Camera-type eye (tissue), 1 donor: ENCODE data around the gene NR4A1.

- RAMPAGE, long total RNA, result no peak
Measured at GRCh38 chr12:51674976-51675431, 84.0 kb downstream of the SCN8A start.

GRCh38 chr12:51846701-51847772 is 1.5 kb downstream of the FIGNL2 start:
- RAMPAGE, long total RNA, result no peak

DNA sequence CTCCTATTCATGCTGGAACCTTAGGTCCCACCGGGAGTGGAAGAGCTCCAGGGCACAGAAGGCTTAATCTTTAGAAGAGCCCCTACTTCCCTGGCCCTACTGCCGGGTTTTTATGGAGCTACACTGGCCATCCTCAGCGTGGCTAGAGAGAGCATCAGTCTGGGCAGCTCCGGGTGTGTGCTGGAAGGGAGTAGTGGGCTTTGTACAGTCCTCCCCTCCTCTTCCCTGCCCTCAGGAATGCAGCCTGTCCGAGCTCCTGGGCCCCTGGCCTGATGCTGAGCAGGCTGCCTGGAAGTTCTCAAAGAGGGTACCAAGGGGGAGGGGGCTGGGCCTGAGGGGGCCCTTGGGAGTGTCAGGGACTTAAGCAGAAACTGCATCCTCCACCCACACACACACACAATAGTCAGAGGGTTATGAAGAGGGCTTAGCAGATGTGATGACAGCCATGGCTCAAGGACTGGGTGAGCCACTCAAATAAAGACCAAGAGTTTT is 16.3 kb upstream of the FIGNL2 start:
- RAMPAGE, long total RNA, result no peak

- RAMPAGE, long total RNA, result no peak
Measured at GRCh38 chr12:51868618-51870030, 18.8 kb upstream of the ANKRD33 start.

DNA sequence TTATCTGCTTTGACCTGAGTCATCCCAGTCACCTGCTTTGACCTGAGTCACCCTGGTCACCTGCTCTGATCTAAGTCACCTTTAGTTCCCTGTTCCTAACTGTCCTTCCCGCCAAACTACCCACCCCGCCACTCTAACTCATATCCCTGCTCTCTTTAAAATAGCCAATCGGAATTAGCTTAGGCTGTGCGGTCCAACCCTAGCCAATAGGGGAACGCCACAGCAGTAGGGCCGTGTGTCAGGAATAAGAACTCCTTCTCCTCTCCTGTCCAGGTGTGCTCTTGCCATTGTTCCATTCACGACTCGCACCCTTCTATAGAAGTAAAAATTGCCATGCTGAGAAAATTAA is 3.1 kb upstream of the ANKRD33 start:
- RAMPAGE, long total RNA, result no peak

DNA sequence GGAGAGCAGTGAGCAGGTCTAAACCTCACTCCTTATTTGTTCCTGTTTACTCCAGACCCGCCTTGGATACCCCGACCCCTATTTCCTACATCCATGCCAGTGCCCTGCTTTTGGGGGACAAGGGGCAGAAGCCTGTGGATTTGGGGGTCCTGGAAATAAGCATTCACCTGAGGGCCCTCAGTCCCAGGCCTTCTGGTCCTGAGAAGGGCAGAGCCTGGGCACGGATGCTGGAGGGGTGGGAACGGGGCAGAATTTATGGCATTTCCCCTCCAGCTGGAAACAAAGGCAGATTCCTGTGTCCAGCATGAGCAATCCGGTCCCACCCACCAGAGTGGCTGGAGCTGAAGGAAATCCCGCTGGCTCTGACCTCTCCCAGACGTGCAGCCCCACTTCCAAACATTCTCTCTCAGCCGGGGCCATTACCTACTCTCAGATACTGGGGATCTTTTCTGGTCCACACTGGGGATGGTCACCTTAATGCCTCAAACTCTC is 9.3 kb downstream of the ANKRD33 start:
- RAMPAGE, long total RNA, result no peak

- RAMPAGE, long total RNA, result no peak
Measured at GRCh38 chr12:51923983-51924518, 16.7 kb downstream of the ACVRL1 start.

DNA sequence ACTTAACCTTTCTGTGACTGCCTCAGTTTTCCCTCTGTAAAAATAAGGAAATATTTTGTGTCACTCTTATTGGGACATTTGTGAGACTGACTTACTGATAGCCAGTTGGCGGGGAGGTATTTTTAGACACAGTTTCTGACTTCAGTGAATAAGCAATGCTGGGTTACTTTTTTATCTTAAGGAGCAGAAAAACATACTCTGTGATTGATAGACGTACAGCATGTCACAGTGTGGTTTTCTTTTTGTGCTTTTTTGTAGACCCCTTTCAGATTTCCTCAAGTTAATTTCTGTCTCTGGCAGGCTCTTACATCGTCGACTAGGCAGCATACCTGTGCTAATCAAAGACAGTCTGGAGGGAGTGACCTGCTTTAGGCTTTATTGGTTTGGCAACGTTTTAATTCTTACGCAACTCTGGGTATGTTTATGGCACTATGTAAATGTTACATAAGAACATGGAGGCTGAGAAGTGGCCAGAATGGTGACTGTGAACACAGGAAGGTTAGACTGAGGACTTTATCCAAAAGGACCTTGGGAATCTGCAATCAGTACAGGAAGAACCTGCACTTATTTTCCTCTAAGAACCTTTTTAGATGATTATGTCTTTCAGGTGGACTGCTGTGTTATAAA is 3.3 kb downstream of the ACVR1B start:
- RAMPAGE, long total RNA, result no peak

DNA sequence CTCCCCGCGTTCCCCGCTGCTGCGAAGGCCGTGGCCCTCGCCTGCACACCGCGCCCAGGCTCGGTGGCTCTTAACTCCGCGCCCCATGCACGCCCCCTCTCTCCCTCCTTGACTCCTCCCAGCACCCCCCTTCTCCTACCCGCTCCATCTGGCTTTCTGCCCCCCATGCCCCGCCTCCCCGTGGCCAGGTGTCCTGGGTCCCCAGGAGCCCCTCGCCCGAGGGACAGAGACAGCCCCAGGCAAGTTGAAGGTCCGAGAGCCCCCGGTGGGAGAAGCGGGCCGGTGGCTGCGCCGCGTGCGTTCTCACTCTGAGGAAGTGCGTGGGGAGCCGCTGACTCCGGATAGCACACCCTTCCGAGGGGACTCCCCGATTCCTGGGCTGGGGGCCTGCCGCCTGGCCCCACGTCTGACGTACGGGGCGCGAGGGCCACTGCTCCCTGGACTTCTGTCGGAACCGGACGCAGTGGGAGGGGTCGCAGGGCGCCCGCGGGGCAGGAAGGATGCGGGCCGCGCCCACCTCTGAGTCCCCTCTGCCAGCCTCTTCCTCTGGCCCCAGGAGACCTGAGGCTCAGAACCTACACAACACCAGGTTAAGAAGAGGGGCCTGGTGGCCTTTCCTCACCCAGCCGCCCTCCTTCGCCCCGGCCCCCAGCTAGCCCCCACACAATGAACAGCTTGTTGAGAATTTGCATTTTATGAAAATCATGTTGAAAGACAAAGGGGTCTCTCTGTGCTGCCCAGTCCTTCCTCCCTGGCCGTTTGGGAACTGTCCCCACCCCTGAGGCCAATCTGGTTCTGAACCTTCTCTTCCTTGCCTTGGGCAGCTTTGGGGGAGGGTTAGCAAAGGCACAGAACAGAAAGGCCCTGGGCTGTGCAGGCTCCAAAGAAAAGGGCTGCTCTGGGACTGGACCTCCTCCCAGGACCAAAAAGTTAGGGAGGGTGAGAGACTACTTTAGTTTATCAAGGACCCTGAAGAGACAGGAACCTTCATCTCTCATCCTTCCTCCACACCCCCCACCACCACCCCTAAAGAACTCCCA is 975 bp downstream of the TAMALIN start:
- RAMPAGE, long total RNA, result no peak

GRCh38 chr12:52008441-52009418 is 2.0 kb downstream of the TAMALIN start:
- RAMPAGE, long total RNA, result no peak

GRCh38 chr12:52011149-52012000 is 4.6 kb downstream of the TAMALIN start:
- RAMPAGE, long total RNA, result no peak

GRCh38 chr12:52029660-52030087 is 21.6 kb upstream of the NR4A1 start:
- RAMPAGE, long total RNA, result no peak

GRCh38 chr12:52037624-52037966 is 13.6 kb upstream of the NR4A1 start:
- RAMPAGE, long total RNA, result no peak

DNA sequence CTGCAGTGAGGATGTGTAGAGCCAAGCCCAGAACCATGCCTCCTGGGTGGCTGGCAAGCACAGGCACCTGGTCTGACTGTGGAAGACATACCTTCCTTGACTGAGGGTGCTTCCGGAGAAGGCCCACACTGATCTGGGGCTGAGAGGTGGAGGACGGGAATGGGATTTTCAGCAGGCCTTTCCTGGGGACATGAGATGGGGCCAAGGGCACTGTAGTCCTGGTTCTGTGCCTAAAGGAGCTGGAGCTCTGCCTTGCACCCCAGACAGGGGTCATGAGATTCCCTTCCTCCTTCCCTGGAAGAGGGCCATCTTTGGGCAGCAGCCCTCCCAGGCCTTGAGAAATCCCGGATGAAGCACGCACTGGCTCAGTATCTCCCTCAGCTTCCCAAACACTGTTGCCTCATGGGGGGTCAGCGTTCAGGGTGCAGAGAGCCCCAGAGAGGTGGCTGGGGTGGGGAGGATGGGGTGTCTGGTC is 8.6 kb upstream of the NR4A1 start:
- RAMPAGE, long total RNA, result no peak

GRCh38 chr12:52045436-52046138 is 5.7 kb upstream of the NR4A1 start:
- RAMPAGE, long total RNA, result no peak

DNA sequence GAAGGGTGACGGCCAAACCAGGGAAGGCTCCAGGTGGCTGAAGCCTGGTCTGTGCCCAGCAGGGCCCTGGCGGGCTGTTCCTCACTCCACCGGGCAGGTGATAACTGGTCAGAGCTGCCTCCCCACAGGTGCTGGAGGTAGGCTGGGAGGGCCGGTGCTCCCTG is 1.2 kb upstream of the NR4A1 start:
- RAMPAGE, long total RNA, result no peak

DNA sequence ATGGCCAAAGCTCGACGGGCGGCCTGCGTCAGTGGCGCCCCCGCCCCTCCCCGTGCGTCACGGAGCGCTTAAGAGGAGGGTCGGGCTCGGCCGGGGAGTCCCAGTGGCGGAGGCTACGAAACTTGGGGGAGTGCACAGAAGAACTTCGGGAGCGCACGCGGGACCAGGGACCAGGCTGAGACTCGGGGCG is at the start of gene NR4A1:
TSS of gene NR4A1 (plus strand) at position 97 of the 190 bp plus-strand sequence.
- RAMPAGE, long total RNA, result no peak

DNA sequence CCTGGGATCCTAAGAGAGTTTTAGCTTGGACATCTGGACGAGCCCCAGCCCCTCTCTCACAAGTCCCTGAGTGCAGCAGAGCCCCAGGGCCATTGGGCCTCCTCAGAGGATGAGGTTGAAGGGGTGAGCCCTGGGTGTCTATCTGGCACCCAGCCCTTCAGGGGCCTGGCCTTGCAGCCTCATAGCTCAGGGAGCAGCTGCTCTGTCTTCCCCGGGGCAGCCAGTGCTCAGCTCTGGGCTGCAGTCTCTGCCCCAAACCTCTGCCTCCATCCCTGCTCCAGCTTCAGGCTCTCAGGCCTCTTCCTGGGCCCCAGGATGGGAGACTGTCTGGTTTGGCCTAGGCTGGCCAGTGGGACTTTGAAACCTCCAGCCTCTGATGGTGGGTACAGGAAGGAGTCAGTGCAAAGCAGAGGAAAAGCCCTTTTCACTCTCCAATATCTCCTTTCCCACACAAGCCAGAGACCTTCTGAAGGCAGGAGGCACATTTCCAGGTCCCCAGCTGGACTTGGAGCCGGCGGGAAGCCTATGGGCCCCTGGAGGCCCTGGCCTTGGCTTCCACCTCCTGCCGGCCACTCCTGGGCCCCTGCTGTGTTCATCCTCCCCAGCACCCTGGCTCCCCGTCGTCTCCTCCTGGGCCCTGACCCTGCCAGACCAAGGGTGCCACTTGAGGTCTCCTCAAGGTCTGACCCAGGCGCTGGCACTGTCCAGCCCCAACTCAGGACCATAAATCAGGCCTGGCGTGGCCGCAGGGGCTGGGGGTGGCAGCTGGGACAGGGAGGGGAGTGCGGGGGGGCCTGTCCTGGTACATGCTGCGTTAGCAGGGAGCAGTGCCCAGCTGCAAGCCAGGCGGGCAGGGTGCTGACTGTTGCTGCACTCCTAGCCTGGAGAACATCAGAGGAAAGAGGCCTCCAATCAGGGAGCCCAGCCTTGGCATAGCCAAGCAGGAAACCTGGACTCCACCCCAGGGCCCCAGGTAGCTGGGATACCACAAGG is 6.9 kb upstream of the ATG101 start:
- RAMPAGE, long total RNA, result no peak

DNA sequence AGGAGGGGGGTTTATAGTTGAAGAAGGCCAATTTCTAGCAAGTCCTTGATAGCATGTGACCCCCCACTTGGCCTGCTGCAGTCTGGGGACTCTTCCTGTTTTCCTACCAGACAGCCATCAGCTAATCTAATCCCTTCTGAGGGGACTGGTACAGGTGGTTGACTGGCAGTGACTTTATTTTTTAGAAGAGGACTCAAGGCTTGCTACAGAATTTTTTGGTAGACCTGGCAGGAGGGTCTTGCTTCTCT is 994 bp upstream of the SMIM41 start:
- RAMPAGE, long total RNA, result no peak

GRCh38 chr12:52233321-52234186 is 511 bp downstream of the KRT7 start:
- RAMPAGE, long total RNA, result no peak